Psoas muscle (tissue), 2 donors: ENCODE measurements around the genes KIR2DL1, KIR3DL2, TNNI3 and ZNF628.

DNA sequence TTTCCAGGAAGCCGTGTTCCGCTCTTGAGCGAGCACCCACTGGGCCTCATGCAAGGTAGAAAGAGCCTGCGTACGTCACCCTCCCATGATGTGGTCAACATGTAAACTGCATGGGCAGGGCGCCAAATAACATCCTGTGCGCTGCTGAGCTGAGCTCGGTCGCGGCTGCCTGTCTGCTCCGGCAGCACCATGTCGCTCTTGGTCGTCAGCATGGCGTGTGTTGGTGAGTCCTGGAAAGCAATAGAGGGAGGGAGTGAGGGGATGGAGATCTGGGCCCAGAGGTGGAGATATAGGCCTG is at the start of gene KIR2DL1:
Gene KIR2DL1 (plus strand): TSS at position 132 of the 298 bp plus-strand sequence.
- PRO-cap, 2 experiments, result no peak in any of the 2 experiments

DNA sequence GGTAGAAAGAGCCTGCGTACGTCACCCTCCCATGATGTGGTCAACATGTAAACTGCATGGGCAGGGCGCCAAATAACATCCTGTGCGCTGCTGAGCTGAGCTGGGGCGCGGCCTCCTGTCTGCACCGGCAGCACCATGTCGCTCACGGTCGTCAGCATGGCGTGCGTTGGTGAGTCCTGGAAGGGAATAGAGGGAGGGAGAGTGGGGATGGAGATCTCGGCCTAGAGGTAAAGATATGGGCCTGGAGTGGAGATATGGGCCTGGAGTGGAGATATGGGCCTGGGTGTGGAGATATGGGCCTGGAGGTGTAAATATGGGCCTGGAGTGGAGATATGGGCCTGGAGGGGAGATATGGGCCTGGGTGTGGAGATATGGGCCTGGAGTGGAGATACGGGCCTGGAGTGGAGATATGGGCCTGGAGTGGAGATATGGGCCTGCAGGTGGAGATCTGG is at the start of gene KIR3DL2:
Gene KIR3DL2 (plus strand): TSS at position 103 of the 452 bp plus-strand sequence.
- PRO-cap, 2 experiments, result no peak in any of the 2 experiments

DNA sequence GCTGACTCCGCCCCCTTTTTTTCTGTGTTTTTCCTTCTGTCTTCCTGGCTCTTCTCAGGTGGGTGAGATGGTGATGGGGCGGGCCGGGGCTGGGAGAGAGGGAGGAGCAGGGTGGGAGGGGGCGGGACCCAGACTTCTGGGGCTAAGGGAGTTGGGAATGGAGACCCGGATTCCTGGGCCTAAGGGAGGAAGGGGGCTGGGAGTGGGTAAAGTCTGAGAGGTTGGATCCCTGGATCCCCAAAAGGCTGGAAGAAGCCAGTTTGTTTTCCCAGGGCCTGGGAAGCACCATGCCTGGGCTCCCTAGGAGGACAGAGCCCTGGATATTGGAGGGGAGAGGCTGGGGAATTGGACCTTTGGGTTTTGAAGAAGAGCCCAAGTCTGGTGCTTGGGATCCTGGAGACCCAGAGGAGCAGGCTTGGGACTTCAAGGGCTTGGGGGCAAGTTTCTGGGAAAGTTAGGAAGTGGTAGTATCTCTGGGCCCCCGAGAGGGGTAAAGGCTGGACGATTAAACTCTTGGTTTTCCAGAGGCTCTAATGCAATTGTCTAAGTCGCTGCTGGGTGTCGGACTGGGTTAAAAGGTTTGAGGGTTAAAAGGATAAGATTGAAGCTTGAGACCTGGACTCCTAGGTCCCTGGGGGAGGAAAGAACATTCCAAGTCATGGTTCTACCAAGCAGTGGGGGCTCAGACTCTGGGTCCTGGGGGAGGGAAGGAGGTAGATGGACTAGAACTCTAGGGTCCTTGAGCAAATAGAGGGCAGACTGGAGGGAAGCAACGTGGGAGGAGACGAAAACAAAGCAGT is 8.2 kb downstream of the EPS8L1 start:
- PRO-cap, 2 experiments, result no peak in any of the 2 experiments

- PRO-cap, 2 experiments, result no peak in any of the 2 experiments
Observed at GRCh38 chr19:55094193-55094484, 18.5 kb downstream of the EPS8L1 start.

GRCh38 chr19:55095902-55096452 is 20.3 kb downstream of the EPS8L1 start:
- PRO-cap, 2 experiments, result no peak in any of the 2 experiments

DNA sequence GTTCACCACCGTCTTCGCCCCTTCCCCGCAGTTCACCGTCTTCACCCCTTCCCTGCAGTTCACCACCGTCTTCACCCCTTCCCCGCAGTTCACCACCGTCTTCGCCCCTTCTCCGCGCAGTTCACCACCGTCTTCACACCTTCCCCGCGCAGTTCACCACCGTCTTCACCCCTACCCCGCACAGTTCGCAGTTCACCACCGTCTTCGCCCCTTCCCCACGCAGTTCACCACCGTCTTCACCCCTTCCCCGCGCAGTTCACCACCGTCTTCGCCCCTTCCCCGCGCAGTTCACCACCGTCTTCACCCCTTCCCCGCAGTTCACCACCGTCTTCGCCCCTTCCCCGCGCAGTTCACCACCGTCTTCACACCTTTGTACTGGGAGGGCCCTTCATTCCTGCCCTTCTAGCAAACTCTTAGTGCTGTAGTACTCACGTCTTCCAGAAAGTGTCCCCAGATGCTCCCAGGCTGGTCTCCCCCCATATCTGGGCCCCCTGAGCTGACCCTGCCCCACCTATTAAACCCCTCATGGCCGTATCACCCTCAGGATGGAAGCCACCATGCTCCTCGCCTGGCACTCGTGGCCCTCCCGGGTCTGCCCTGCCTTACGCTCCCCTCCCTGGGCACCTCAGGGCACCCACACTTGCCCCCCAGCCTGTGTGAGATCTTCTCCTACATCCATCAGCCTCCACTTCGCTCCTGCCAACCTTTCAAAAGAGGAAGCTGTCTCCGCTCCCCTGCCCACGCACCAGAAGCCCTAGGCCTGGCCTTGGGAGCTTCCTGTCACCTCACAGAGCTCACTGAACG is 19.9 kb downstream of the PPP1R12C start:
- PRO-cap, 2 experiments, result no peak in any of the 2 experiments

DNA sequence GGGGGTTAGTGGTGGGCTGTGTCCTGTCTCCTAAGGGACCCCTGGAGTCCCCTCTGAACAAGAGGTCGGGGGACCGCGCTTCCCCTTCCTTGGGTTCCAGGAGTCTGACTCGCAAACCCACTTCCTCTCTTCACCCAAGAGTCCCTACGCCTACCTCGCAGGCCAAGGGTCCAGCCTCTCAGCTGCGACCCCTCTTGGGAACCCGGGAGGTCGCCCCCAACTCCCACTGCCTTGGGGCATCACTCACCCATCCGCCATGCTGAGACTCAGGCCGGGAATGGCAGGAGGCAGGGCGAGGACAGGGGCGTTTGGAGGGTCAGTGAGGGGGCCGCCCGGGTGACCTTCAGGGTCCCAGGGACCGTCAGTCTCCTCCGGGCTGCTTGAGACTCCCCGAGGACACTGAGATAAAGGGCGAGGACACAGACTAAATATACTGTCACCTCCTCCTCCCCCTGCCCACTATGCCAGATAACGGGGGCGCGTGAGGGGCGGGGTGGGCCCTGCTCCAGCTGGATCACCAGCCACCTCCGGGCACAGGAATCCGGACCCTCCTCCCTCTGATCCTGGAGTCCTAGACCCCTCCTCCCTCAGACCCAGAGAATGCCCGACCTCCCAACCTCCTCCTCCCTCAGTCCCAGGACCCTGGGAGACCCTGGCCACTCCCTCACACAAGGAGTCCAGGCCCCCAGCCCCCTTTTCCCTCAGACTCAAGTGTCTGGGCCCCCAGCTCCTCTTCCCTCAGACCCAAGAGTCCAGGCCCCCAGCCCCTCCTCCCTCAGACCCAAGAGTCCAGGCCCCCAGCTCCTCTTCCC is at the start of gene TNNI3:
Gene TNNI3 (minus strand): TSS at position 401 of the 812 bp plus-strand sequence.
- PRO-cap, 2 experiments, result no peak in any of the 2 experiments

- PRO-cap, 2 experiments, result no peak in any of the 2 experiments
Observed at GRCh38 chr19:55227062-55227683, 1.4 kb downstream of the TMEM86B start.

- PRO-cap, 2 experiments, result no peak in any of the 2 experiments
Observed at GRCh38 chr19:55229631-55230350, 1.2 kb upstream of the TMEM86B start.

DNA sequence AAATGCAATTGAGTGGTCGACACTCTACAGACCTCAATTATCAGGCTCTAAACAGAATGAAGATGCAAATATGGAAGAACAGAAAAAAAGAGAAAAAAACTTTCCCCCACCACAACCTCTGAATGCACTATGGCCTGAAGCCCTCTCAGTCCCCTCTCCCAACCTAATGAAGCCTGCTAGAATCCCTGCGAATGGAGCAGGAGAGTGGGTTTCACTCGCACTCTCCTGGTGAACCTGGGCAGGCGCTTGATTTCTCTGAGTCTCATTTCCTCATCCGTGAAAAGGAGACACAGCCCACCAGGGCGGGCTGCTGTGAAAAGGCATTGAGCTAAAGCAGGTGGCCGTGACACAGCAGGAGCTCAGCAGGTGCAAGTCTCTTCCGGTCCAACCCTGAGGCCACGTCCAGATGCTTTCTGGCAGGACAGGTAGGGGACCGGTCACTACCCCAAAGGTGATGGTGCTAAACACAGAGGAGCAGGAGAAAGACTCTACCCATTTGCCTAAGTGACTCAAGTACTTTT is 5.1 kb downstream of the PPP6R1 start:
- PRO-cap, 2 experiments, result no peak in any of the 2 experiments

- PRO-cap, 2 experiments, result no peak in any of the 2 experiments
Observed at GRCh38 chr19:55256052-55256513, 2.7 kb downstream of the PPP6R1 start.

DNA sequence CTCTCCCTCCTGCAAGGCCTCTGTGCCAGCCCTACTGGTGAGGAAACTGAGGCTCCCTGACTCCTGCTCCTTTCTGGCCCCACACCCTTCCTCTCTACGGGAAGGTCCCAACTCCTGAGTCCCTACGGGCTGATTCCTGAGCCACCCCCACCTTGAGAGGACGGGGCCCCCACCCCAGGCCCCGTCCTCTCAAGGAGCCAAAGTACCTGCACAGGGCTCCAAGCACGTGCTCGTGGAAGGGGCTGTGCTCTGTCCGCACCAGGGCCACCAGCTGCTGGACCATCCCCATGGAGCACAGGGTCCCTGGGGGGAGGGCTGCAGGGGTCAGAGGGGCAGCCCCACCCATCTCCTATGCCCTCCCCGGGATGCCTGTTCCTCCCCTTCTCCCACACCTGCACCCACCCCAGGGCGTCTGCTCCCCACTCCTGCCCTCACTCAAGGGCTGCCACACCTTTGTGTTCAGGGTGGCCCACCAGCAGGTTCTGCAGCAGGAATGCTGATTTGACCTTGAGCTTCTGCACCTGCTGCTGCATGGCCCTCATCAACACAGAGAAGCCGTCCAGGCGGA is 6.9 kb upstream of the PPP6R1 start:
- PRO-cap, 2 experiments, result no peak in any of the 2 experiments

DNA sequence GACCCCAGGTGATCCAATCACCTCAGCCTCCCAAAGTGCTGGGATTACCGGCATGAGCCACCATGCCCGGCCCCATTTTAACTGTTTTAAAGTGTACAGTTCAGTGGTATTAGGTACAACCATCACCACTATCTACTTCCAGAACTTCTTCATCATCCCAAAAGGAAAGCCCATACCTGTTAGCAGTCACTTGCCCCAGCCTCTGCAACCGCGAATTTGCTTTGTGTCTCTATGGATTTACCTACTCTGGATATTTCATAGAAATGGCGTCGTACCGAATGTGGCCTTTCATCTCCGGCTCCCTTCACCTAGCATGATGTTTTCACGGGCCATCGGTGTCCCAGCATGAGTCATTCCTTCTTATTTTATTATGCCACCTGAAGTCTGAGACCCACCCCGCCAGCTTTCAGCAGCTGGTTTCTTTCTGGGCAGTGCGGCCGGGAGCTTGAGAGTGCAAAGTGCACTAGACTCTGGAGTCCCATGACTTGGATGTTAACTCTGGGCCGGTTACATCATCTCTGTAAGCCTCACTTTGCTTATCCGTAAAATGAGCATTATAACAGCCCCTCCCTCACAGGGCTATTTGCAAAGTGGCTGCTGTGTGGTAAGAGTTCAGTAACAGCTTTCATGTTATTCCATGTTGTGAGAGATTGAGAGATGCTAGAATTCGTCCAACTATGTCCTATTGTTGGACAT is 5.9 kb upstream of the KMT5C start:
- PRO-cap, 2 experiments, result no peak in any of the 2 experiments

DNA sequence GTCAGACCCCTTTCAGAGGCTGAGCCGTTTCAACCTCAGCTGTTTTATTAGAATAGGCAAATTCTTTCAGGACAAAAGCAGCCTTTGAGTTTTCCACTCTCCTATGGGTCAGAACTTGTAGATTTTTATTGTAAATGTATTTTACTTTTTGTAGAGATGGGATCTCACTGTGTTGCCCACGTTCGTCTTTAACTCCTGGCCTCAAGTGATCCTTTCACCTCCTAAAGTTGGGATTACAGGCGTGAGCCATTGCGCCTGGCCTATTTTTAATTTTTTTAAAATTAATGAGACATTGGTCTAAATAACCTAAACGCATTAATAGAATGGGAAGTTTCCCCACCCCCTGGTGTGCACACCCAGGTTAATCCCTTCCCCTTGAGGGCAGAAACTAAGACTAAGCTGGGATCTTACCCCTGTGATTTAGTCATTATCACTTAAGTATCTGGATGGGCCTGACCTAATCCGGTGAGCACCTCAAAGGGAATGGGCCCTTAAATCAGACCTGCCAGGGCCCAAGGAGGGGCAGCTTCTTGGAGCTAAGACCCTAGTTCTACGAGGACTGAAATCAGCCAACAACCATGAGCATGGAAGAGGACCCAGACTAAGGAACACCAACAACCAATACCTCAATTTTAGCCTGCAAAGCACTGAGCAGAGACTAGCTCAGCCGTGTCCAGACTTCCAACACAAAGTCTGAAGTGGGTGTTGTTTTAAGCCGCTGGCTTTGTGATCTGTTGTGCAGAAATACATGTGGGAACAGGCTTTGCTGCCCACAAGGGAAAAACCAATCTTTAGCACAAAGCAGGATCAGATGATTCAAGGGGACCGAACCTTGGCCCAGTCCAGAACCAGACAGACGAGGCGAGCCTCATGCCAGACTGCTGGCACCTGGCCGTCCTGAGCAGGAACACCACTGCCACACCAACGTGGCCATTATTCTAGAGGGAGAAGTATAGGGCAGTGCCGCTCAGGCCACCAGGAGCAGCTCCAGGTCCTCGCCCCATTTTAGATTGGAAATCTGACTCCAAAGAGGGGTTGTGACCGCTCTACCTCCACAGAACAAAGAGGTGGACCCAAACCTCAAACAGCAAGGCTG is 7.2 kb downstream of the UBE2S start:
- PRO-cap, 2 experiments, result no peak in any of the 2 experiments

DNA sequence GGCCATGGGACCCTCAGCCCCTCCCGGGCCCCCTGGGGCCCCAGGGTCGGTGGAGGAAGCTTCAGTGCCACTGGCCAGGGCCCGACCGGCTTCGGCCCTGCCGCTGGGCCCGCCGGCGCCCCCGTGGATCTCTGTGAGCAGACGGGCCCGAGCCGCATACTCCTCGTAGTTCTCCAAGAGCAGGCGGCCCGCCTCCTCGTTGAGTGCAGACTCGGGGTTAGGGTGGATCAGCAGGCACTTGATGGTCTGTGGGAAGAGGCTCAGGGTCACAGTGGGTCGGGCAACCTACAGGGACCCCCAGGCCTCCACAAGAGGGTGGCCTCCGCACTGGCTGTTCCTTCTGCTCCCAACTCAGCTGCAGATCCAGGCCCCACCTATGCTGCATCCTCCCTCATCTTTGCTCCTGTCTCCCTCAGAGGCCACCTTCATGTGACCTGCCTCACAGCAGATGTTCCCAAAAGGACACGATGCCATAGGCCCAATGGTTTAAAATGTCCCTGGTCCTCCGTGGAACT is 6.0 kb downstream of the UBE2S start:
- PRO-cap, 2 experiments, result no peak in any of the 2 experiments

GRCh38 chr19:55452339-55453423 is 8.8 kb downstream of the ISOC2 start:
- PRO-cap, 2 experiments, result no peak in any of the 2 experiments

- PRO-cap, 2 experiments, result no peak in any of the 2 experiments
Observed at GRCh38 chr19:55467722-55468180, 3.2 kb upstream of the C19orf85 start.

DNA sequence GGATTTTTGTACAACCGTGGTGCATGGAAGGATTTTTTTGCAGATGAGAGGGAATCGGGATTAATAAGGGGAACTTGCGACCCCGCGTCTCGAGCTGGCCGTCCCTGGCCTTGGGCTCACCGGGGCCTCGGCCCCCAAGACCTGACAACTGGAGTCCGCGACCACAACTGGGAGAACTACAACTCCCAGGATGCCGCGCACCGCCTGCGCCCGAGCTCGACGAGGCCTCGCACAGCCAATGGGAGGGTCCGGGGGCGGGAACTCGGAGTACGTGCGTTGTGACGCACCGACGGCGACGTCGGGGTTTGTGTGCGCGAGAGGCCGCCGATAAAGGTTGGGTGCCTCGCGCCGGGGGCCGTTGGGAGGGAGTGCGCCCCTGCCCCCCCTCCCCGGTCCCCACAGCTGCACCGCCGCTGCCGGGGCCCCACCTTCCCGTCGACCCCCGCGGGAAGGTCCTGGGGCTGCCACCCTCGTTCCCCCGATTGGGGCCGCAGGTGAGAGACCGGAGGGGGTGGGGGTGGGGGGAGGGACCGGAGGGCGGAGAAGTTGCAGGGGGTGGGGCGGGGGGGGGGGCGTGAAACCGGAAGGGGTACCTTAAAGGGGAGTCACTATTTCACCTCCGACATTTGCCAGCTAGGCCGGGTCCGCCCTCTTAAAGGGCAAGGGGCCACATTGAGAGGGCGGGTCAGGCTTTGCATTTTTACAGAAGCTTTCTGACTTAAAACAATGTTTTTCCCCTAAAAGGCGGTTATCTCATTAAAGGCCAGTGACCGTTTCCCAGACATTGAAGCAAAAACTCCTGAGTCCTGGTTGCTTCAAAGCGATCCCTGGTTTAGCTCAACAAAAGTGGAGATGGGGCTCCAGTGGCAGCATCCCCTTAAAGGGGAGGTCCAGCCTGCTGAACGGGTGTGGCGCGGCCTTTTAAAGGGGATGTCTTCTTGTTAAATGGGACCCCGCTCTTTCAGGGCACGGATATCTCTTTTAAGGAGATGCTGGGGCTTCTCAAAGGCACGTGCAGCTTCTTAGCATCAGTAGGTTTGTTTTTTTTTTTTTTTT is at the start of gene ZNF628:
Gene ZNF628 (plus strand): TSS at position 304 of the 1,056 bp plus-strand sequence.
- PRO-cap, 2 experiments, result peak in 2 of 2 experiments; most common plus-strand start position 304 of the sequence (in 1); most common minus-strand start position 169 of the sequence (in 2)

DNA sequence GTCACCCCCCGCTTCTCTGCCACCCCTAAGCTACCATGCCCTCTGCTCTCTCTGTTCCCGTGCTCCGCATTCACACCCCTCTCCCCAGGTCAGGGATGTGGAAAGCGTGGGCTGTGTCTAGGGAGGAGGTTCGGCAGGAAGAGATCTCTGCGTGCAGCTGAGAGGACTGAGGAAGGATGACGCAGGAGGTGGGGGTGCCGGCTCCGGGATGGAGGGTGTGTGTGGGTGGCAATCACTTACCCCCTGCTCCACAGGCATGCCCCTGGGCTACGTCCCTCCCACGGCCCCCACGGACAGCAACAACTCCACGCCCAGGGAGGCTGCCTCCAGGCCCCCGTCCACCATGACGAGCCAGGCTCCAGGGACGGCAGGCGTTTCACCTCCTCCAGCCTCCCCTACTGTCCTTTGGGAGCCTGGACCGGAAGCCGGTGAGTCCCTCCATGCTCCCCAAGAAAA is 6.1 kb downstream of the SSC5D start:
- PRO-cap, 2 experiments, result no peak in any of the 2 experiments

GRCh38 chr19:55503184-55503540 is 14.9 kb downstream of the SSC5D start:
- PRO-cap, 2 experiments, result no peak in any of the 2 experiments